Pericardium fibroblast (primary cell): ENCODE measurements around the genes CYB5D1 and ALOX12B.

DNA sequence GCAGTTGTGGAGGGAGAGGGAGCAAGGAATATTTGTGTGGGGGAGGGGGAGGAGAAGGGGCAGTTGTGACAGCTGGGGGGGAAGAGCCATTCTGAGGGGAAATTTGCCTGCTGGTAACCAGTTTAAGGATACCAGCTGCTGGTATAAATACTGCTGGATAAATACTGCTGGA, 268 bp downstream of the DNAH2 start:
- RAMPAGE, long total RNA: no peak

- RAMPAGE, long total RNA: no peak
Measured at GRCh38 chr17:7767604-7768169, 50.1 kb downstream of the DNAH2 start.

GRCh38 chr17:7842136-7842489, 8.1 kb downstream of the KDM6B start:
- RAMPAGE, long total RNA: no peak

DNA sequence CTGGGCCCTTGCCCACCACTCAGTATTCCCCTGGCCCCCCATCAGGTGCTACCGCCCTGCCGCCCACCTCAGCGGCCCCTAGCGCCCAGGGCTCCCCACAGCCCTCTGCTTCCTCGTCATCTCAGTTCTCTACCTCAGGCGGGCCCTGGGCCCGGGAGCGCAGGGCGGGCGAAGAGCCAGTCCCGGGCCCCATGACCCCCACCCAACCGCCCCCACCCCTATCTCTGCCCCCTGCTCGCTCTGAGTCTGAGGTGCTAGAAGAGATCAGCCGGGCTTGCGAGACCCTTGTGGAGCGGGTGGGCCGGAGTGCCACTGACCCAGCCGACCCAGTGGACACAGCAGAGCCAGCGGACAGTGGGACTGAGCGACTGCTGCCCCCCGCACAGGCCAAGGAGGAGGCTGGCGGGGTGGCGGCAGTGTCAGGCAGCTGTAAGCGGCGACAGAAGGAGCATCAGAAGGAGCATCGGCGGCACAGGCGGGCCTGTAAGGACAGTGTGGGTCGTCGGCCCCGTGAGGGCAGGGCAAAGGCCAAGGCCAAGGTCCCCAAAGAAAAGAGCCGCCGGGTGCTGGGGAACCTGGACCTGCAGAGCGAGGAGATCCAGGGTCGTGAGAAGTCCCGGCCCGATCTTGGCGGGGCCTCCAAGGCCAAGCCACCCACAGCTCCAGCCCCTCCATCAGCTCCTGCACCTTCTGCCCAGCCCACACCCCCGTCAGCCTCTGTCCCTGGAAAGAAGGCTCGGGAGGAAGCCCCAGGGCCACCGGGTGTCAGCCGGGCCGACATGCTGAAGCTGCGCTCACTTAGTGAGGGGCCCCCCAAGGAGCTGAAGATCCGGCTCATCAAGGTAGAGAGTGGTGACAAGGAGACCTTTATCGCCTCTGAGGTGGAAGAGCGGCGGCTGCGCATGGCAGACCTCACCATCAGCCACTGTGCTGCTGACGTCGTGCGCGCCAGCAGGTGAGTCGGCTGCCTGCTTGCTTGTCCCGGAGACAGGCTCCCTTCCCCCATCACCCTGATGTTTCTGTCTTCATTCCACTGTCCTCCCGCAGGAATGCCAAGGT, 5.8 kb upstream of the TMEM88 start:
- RAMPAGE, long total RNA: no peak

DNA sequence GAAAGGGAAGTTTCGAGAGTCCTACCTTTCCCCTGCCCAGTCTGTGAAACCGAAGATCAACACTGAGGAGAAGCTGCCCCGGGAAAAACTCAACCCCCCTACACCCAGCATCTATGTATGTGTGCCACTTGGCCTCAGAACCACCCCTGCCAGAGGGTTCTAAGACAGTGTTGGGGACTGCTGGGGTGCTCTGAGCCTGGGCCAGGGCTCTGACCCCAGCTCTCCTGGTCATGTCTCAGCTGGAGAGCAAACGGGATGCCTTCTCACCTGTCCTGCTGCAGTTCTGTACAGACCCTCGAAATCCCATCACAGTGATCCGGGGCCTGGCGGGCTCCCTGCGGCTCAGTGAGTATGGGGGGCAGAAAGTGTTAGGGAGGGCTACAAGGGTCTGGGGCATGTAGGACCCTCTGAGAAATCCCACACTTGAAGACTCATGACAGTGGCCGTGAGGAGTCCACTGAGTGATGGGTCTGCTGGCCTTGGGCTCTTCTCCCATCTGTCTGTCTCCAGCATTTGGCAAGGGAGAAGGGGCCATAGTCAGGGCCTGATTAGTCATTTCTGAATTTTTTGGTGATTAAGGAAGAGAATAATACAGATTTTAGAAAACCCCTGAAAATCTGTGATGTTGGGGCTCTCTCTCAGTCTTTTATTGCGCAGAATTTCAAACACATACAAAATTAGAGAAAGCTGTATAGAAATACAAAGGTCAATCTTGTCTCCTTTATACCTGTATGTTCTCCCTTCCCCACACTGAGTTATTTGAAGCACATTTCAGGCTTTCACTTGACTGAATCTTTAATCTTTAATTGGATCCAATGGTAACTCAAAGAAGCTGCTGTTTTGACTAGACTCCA, 4.8 kb upstream of the TMEM88 start:
- RAMPAGE, long total RNA: no peak

DNA sequence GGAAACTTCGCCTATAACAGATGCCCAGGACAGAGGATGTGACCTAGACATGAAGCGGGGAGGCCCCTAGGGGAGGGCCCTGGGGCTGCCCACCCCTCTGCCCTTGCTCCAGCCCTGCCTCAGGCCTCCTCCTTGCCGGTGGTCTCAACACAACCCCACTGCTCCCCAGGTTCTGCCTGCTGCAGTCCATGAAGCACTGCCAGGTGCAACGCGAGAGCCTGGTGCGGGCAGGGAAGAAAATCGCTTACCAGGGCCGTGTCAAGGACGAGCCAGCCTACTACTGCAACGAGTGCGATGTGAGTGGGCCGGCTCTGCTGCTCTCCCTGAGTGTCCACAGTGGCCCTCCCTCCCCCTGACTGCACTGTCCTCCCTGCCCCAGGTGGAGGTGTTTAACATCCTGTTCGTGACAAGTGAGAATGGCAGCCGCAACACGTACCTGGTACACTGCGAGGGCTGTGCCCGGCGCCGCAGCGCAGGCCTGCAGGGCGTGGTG, 2.0 kb upstream of the TMEM88 start:
- RAMPAGE, long total RNA: no peak

DNA sequence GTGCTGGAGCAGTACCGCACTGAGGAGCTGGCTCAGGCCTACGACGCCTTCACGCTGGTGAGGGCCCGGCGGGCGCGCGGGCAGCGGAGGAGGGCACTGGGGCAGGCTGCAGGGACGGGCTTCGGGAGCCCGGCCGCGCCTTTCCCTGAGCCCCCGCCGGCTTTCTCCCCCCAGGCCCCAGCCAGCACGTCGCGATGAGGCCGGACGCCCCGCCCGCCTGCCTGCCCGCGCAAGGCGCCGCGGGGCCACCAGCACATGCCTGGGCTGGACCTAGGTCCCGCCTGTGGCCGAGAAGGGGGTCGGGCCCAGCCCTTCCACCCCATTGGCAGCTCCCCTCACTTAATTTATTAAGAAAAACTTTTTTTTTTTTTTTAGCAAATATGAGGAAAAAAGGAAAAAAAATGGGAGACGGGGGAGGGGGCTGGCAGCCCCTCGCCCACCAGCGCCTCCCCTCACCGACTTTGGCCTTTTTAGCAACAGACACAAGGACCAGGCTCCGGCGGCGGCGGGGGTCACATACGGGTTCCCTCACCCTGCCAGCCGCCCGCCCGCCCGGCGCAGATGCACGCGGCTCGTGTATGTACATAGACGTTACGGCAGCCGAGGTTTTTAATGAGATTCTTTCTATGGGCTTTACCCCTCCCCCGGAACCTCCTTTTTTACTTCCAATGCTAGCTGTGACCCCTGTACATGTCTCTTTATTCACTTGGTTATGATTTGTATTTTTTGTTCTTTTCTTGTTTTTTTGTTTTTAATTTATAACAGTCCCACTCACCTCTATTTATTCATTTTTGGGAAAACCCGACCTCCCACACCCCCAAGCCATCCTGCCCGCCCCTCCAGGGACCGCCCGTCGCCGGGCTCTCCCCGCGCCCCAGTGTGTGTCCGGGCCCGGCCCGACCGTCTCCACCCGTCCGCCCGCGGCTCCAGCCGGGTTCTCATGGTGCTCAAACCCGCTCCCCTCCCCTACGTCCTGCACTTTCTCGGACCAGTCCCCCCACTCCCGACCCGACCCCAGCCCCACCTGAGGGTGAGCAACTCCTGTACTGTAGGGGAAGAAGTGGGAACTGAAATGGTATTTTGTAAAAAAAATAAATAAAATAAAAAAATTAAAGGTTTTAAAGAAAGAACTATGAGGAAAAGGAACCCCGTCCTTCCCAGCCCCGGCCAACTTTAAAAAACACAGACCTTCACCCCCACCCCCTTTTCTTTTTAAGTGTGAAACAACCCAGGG, 1.1 kb upstream of the TMEM88 start:
- RAMPAGE, long total RNA: no peak

DNA sequence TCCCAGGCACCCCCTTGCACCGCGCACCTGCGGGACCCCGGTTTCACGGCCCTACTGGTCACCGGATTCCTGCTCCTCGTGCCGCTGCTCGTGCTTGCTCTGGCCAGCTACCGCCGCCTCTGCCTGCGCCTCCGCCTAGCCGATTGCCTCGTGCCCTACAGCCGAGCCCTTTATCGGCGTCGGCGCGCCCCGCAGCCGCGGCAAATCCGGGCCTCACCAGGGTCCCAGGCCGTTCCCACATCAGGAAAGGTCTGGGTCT, 517 bp downstream of the TMEM88 start:
- RAMPAGE, long total RNA: no peak

DNA sequence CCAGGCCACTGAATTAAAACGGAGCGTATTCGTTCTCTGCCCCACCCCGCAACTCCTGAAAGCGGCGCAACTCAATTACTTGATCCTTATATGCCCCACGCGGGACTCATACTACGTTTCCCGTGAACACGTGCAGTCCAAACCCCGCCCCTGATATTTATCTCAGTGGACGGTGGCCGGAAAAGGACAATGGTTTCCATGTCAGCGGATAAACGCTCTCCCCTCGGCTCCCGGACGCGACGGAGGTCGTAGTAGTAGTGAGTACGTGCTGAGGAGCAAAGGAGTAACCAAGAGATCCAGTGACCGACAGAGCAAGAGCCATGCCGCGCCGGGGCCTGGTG, at the start of gene CYB5D1:
Gene CYB5D1, plus strand, starts transcription at position 189 of the 341 bp plus-strand sequence.
- RAMPAGE, long total RNA: no peak

DNA sequence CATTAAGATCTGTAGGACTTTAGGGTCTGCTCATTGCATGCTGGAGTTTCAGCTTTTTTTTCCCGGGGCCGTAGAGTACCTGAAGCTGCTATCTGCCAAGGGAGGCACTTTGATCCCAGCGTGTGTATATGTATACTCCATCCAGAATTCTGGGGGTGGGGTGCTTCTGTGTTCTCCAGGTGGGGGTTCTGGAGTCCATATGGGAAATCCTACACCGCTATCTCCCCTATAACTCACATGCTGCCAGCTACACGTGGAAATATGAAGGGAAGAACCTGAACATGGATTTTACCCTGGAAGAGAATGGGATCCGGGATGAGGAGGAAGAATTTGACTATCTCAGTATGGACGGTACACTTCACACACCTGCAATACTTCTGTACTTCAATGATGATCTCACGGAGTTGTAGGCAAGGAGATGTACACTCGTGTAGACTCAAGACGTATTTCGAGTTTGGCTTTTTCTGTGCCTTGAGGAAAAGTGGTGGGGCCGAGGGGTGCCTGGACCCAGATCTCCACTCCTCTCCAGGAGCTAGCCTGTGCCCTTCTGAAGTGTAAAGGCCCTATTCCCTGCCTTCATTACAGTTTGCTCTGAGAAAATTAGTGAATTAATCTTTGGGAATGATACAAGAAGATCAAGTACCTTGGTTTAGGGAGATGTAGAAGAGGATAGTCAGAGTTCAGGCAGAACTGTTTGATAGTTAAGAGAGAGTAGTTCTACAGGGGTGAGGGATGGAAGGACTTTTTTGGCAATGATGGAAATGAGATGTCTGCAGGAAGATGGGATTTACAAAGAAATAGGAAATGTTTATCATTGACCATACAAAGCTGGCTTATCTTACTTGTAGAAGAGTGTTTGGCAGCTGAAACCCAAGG, 1.6 kb downstream of the CYB5D1 start:
- RAMPAGE, long total RNA: no peak

- RAMPAGE, long total RNA: no peak
Measured at GRCh38 chr17:7883648-7884283, 4.8 kb upstream of the CHD3 start.

DNA sequence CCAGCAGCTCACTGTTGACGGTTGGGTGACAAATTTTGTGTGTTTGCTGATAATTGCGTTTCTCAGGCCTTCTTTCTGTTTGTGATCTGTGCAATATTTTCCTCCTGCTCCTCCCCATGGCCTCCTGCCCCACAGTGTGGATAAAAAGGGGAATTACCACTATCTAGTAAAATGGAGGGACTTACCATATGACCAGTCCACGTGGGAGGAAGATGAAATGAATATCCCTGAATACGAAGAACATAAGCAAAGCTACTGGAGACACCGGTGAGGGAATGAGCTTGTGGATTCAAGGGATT, 9.2 kb downstream of the CHD3 start:
- RAMPAGE, long total RNA: no peak

- RAMPAGE, long total RNA: no peak
Measured at GRCh38 chr17:7902699-7903694, 13.1 kb downstream of the RNF227 start.

- RAMPAGE, long total RNA: no peak
Measured at GRCh38 chr17:8015582-8016662, 13.5 kb downstream of the GUCY2D start.

DNA sequence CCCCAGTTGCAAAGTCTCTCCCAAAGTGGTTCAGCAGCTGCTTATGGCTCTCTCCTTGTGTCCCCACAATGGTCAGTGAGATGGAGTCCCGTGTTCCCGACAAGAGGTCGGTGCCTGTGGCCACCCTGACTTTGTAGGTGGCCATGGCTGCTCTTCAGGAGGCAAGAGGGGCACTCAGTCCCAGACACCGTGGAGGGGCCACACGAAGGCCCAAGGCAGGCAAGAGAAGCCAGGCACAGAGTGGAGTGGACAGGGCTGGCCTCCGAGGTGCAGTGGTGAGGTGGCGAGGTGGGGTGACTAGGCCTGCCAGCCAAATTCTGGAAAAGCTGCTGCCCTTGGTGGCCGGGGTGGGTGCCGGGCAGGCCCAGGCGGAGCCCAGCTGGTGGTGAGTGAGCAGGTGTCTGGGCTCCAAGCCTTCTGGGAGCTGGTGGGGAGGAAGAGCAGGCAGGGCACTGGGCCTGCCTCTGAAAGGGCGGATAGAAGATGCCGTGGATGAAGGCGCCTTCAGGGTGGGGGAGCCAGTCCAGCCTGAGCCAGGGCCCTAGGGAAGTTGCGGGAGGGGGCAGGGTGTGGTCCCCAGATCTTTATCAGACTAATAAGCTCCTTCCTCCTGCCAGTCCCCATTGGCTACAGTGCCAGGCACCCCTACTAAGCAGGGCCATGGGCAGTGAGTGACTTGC, at the start of gene ALOX12B:
Gene ALOX12B, minus strand, starts transcription at position 419 of the 680 bp plus-strand sequence.
- RAMPAGE, long total RNA: no peak

DNA sequence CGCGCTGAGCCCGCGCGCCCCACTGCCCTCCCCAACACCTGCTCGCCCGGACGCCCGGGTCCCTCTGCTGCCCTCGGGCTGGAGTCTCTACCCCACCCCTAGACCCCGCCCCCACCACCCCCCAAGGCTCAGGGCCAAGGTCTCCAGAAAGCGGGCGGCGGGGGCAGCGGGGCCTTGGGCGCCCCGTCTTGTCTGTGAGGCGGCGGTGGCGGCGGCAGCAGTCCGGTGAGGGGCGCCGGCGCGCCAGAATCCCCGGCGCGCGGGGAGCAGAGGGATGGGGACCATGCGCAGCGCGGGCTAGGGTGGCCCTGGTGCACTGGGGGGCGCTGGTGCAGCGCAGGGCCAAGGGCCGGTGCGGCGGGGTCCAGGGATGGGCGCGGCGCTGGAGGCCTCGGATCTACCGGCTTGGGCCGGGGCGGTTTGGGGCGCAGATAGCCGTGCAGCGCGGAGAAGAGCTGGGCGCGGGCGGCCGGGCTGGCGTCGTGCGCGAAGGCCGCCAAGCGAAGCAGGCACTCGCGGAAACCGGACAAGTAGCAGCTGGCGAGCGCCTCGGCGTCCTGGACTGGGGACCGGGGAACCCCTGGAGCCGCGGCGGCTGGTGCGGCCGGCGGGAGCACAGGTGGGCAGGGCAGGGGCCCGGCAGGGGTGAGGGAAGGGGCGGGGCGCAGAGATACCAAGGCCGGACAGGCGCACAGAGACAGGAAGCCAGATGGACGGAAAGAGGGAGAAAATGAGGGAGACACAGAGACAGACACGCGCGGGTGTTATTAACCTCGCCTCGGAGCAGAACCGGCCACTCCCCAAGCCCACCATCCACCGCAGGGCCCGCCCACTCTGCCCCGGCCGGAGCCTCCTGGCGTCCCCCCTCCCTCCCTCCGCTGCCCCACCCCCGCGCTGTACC, 2.2 kb downstream of the HES7 start:
- RAMPAGE, long total RNA: no peak

DNA sequence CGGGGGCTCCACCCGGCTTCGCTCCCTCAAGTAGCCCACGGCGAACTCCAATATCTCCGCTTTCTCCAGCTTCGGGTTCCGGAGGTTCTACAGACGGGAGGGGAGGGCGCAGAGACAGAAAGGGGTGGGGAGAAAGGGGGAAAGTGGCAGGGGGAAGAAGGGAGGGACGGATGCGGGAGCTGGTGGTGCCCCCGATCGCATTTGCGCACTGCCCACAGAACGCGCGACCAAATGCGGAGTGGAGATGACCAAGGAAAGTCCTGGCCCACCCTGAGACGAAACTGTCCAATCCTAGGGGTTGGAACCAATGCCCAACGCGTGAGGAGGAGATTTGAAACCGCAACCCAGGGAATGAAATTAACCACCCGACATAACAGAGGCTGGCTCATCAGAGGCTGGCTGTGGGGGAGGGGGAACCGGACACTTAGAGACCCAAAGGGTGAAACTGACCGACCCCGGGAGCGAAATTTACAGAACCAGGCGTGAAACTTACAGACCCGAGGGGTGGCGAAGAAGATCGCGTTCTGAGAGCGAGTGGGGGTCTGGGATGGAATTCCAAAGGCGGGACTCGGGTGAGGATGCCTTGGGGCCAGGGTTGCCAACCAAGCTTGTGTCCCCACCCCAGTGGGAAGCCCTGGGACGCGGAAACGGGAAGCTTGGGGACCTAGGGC, 1.4 kb downstream of the HES7 start:
- RAMPAGE, long total RNA: no peak

GRCh38 chr17:8125331-8125989, 1.6 kb upstream of the HES7 start:
- RAMPAGE, long total RNA: no peak

GRCh38 chr17:8150533-8150814, 1.7 kb downstream of the PER1 start:
- RAMPAGE, long total RNA: no peak

DNA sequence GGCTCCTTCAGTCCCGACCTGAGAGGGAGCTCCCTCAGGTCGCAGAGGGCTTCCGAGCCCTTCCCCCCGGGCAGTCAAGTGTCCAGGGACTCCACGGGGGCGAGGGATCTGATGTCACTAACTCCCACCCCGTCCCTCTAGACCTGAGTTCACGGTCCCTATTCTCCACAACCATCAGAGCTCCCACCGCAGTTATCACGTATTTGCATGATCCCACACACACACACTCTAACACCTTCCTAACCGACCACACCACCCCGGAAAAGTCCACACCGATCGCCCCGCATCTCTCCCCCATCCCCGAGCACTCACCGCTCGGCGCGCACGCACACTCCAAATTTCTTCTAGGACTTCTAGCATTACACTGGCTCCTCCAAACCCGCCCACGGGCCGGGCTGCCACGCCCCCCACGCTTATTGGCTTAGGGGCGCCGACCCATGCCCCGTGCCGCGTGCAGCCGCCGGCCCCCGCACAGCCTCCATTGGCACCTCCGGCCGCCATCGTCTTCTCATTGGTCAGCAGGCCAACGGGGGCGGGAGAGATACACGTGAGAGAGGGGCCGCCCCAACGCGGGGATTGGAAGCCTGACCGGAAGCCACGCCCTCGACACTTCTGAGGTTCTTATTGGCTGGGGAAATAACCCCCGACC, 3.9 kb upstream of the PER1 start:
- RAMPAGE, long total RNA: start-site peak on the minus strand centred at position 339 of the sequence, 26 bp wide, 137 and 80 reads in 2 replicates